Spinal cord (tissue), 3 donors: Measurements from ENCODE around the gene ZFP42.

DNA sequence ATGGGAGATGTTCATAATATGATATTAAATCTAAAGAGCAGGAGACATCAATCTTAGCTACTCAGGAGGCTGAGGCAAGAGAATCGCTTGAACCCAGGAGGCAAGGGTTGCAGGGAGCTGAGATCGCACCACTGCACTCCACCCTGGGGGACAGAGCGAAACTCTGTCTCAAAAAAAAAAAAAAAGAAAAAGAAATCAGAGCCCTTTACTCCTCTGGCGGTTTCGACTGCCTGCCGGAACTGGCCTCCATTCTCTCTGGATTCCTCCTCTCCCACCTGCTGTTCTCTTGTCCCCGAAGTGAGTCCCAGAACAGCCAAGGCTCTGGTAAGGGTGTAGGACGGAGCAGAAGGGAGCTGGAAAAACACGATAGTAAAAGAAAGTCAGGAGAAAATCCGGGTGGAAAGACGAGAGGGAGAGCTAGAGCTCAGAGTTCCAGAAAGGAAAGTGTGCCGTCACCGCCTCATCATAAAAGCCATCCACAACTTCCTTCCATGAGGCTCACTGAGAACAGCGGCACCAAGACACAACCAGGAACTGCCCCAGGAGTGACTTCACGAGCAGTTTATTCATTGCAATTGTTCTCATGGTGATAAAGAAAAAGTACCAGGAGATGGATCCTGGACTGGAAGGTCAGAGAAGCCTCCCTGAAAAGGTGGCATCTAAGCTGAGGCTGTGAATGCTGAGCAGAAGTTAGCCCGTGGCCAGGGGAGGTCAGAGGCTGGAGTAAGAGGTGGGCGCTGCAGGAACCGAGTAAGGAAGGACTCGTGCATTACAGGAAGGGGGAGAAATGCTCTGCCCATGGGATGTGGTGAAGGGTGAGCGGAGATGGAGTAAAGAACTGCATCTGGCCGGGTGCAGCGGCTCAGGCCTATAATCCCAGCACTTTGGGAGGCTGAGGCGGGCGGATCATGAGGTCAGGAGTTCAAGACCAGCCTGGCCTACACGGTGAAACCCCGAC is 12.4 kb downstream of the TLR3 start:
- PRO-cap, result no peak
- RAMPAGE, long total RNA, result no peak

DNA sequence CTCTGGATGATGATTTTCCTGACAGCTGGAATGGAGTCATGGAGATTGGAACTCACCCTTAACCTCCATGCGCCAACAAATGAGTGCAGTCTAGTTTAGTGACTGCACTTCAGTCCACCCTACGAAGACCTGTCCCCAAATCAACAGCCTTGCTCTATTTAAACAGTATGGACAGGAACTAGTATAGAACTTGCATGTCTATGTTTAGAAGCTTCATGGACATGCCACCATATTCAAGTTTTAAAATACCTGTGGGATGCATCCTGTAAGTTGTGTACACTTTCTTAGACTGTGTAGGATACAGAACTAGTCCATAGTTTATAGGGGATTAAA is 45.8 kb upstream of the CYP4V2 start:
- PRO-cap, result no peak
- RAMPAGE, long total RNA, result no peak

DNA sequence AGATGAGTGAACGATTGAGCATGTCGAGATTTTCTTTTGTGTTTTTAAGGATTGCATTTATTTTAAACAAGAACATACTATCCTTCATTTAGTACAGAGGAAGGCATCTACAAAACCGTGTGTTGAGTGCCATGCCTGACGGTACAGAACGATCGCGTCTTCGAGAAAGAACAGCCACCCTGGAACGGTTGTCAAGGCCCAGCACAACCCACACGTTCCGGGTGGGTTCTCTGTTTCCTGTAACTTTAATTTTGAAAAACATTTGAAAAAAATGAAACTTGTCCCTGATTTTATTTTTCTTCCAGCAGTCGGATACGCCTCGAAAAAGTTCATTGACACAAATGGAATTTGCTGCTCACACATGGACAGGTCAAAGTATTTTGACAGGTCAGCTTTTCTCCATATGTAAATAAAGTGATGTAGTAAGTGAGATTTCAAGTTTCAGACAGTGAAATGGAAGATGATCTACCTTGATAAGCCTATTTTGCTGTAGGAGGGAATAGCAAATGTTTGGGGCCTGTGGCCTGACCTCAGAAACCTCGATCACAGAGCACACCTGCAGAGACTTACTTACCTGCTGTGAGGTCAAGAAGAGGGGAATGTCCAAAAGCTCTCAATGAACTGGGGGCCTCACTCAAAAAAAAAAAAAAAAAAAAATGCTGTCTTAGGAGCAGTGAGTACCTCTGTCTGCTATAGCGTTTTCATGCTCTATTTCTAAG is 24.3 kb upstream of the CYP4V2 start:
- PRO-cap, result no peak
- RAMPAGE, long total RNA, result no peak

DNA sequence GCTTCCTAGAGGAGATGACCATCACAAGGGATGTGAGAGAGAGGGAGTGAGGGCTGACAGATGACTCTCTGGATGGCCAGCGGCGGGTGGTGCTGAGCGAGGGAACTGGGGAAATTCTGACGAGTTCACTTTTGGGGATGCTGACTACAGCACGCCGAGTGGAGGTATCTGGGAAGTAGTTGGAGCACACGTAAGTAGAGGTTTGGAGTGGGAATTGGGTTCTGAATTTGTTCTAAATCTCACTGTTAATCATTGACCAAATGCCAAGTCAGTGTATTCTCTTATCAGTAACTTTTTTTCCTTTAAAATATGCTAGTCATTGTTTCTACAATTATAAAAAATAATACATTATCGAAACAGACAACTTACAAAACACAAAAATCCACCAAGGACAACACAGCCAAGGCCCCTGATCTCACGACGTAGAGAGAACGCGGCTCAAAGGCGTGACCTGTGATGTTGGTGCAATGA is 22.4 kb upstream of the CYP4V2 start:
- PRO-cap, result no peak
- RAMPAGE, long total RNA, result no peak

- PRO-cap, result no peak
- RAMPAGE, long total RNA, result no peak
These were observed 924 bp downstream of the CYP4V2 start for GRCh38 chr4:186192132-186192849.

DNA sequence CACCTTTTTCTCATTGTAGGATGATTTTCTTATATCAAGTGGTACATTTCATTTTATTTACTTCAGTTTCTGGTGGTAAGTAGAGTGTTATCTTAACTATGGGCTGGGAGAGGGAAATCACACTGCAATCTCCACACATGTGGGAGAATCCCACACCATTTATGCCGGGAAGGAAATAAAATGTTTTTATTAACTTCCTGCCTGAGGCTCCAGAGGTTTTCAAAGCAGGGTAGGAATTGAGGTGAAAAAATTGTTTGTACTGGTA is 1.1 kb downstream of the F11 start:
- PRO-cap, result no peak
- RAMPAGE, long total RNA, result no peak

DNA sequence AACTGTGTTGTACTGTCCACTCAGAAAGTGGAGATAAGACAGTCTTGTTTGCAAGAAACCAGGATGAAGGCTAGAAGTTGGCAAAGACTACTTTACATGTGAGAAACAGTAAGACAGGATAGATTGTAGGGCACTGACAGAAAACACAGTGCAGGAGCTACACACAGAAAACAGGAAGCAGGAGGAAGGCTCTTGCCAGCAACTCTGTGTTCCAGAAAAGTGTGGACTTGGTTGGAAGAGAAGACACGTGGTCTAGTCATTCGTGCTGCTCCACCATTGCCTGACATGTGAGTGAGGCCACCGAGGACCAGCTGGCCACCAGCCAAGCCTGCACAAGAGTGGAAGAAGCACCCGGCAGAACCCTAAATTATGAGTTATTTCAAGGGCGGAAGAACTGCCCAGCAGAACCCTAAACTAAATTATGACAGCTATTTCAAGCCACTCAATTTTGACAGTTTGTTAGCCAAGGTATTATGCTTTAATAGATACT is 78.7 kb downstream of the FAT1 start:
- PRO-cap, result no peak
- RAMPAGE, long total RNA, result no peak

DNA sequence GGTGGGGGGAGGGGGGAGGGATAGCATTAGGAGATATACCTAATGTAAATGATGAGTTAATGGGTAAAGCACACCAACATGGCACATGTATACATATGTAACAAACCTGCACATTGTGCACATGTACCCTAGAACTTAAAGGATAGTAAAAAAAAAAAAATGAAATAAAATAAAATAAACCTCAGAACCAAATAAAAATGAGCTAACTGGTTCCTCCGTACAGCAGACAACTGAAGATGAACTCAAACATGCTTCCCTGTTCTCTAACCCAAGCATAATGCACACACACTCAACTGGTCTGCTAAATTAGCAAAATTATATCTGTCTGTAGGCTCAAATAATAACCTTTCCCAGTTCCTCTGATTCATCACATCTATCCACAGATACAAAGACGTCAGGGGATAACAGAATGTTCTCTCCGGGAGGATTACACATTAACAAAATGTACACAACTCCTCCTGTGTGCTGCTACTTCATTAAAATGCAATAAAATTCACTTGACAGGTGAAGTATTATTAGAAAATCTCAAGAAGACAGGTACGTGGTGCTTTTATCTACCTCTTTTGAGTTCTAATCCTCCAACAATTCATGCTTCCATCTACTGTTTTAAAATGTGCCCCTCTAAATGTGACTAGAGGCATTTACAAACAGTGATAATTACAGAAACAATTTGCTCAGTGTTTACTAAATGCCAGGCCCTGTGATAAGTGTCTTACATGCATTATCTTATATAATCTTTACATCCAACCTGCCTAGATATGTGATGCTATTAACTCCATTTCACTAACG is 57.4 kb downstream of the FAT1 start:
- PRO-cap, result no peak
- RAMPAGE, long total RNA, result no peak

- PRO-cap, result no peak
- RAMPAGE, long total RNA, result no peak
These were observed 1.8 kb upstream of the FAT1 start for GRCh38 chr4:186725443-186725788.

DNA sequence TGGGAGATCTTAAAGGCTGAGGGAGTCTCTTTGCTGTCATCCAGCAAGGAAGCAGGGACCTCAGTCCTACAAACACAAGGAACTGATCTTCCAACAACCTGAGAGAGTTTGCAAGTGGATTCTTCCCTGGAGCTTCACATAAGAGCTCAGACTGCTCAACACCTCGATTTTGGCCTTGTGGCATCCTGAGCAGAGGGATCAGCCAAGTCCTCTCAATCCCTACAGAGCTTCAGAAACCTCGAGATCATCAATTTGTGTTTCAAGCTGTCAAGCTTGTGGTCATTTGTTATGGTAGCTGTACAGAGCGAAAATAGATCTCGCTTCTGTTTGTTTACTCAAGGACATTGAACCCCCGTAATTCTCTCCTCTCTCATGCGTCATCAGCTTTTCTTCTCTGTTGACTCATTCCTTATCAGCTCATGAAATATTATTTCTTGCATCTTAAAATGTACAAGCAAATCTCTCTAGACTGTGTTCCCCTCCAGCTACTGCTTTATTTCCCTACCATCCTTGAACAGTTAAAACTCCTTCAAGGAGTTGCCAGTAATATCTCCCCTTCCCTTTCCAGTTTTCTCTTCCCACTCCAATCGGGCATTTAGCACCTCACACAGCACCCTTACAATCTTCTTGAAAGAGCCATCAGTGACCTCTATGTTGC is 106.1 kb upstream of the FAT1 start:
- PRO-cap, result no peak
- RAMPAGE, long total RNA, result no peak

DNA sequence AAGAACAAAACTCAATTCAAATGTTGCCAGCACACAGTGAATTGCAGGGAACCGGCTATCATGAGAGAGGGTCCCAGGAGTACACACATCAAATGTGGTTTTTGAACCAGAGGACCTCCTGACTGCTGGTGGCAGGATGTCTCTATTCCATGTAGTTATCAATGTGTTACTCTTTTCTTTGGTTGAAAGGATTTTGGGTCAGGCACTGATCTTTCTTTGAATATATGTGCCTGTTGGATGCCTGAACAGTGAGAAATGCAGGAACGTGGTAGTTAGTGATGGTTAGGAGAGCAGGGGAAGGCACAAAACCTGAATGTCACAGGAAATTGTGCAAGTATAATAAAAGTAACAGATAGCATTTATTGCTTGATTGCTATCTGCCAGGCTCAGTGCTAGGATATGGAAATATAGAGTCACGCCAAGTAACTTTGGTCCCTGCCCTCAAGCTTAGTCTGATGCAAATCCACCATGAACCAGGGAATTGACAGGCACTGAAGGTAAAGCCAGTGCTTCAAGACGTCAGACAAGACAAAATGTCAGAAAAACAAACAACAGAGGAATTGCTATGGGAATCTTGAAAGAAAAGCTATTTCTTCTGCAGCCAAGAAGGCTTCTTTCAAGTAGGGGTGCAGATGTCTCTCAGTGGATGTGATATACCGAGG is 219.8 kb upstream of the FAT1 start:
- PRO-cap, result no peak
- RAMPAGE, long total RNA, result no peak

GRCh38 chr4:187043409-187043795 is 319.7 kb upstream of the FAT1 start:
- PRO-cap, result no peak
- RAMPAGE, long total RNA, result no peak

DNA sequence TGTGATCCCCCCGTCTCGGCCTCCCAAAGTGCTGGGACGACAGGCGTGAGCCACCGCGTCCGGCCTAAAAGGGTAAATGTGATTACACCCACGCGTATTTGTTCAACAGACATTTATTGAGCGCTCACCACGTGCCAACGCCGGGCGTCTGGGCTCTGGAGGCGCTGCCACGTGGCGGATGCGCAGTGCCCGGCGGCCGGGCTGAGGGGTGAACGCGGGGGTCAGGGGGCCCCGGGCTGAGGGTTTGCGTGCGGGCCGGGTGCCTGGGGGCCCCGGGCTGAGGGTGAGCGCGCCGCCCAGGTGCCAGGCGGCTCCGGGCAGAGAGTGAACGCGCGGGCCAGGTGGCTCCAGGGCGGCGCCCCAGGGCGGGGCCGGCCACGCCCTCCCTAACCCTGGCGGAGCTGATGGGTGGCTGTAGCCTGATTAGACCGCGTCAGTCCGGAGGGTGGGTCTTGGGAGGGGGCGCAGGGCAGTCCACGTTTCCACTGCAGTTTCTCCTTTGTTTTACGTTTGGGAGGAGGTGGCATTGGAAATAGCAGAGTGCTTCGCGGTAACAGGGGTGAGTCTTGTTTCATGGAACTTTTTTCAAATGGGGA is at the start of gene ZFP42:
TSS of gene ZFP42 (plus strand) at position 490 of the 596 bp plus-strand sequence.
- PRO-cap, result no peak
- RAMPAGE, long total RNA, result no peak

- PRO-cap, result no peak
- RAMPAGE, long total RNA, result no peak
These were observed 67.6 kb downstream of the TRIML1 start for GRCh38 chr4:188206818-188207290.

- PRO-cap, result no peak
- RAMPAGE, long total RNA, result no peak
These were observed 599.0 kb downstream of the TRIML1 start for GRCh38 chr4:188738079-188738822.

GRCh38 chr4:190017291-190018423 is 9.4 kb downstream of the FRG2 start:
- PRO-cap, result unidirectional peak, plus-strand start at chr4:190017699
- RAMPAGE, long total RNA, result no peak